ENCODE measurements around a stretch of chr2.

GRCh38 chr2:12715852-12716838 lies 591 bp upstream of the TRIB2 start:
- CAGE, long polyA plus RNA: no peak
- RRBS: under 1% methylated on average over 9 of the region's 60 CpGs

GRCh38 chr2:12717322-12718311 lies 881 bp downstream of the TRIB2 start:
- CAGE, long polyA plus RNA: no peak
- RRBS: 1% methylated on average over 14 of the region's 88 CpGs

- CAGE, long polyA plus RNA: no peak
- RRBS: no CpG with 5 or more reads among the region's 9 CpGs
Measured at GRCh38 chr2:12721934-12722793, 5.4 kb downstream of the TRIB2 start.

DNA sequence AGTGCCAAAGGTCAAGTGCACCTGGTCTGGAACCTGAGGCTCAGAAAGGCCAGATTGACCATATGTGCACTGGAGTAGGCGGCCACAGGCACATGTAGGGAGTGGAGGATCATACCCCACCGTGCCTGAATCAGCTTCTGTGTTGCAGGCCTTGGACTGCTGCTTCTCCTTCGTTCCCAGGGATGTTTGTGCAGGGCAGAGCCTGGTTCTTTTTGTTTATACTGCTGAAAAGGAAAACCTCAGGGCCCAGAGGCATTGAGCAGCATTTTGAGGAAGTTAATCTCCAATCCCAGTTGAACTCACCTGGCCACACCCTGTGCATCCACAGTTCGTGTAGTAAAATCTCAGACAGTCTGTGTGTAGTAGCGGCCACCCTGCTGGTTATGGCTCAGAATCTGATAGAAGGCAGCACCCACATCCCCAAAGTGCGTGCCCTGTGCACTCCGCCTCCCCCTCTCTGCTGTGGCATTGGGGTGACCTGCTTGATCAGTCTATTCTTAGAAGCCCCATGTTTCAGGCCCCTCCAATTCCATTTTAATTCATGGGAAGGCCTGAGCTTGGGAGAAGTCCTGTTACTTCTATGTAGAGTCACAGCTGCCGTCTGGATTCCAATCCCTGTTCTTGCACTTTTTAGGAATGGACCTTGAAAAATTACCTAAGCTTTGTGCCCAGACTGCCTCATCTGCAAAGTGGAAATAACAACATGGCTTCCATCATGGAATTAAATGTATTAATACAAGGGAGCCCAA lies 10.9 kb downstream of the TRIB2 start:
- CAGE, long polyA plus RNA: no peak
- RRBS: no CpG with 5 or more reads among the region's 8 CpGs

- CAGE, long polyA plus RNA: no peak
- RRBS: no CpG with 5 or more reads among the region's 11 CpGs
Measured at GRCh38 chr2:12728231-12728916, 11.6 kb downstream of the TRIB2 start.

- CAGE, long polyA plus RNA: no peak
- RRBS: no CpG with 5 or more reads among the region's 9 CpGs
Measured at GRCh38 chr2:13000650-13001117, 283.9 kb downstream of the TRIB2 start.

DNA sequence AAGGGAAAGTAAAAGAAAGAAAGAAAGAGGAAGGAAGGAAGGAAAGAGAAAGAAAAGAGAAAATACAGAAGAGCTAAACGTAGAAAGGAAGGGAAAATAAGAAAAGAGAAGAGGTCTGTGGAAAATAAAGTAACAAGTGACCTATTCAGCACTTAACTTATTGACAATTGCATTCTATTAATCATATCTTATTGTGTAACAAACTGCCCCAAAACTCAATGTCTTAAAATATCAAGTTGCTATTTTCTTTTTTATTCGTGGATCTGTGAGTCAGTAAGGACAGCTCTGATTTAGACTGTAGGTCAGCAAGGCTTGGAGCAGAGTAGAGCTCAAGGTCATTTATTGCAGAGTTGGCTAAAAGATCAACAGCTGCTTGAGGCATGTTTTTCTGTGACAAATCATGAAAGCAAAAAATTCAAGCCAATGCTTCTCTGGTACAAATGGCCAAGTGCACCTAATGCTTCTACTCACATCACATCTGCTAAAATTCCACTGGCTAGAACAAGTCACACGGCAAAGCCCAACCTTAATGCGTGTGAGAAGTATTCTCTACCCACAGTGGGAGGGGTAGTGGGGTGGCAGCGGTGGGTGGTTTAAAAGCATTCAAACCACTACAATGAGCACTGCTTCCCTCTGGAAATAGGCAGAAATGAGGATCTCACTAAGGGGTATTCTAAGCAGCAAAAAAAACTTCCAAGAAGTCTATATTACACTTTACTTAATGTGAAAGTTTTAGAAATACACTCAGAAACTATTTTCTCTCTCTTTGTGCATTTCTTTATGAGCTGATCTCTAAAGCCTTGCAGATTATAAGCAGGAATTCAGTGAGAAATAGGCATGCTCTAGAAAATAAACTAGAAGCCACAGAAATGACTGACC lies 497.7 kb upstream of the LRATD1 start:
- CAGE, long polyA plus RNA: no peak
- RRBS: no CpG with 5 or more reads among the region's 5 CpGs

- CAGE, long polyA plus RNA: no peak
- RRBS: no CpG with 5 or more reads among the region's 2 CpGs
Measured at GRCh38 chr2:14364686-14364885, 267.9 kb upstream of the LRATD1 start.

GRCh38 chr2:14633031-14633335 lies 466 bp downstream of the LRATD1 start:
- CAGE, long polyA plus RNA: no peak
- RRBS: no CpG with 5 or more reads among the region's 14 CpGs

DNA sequence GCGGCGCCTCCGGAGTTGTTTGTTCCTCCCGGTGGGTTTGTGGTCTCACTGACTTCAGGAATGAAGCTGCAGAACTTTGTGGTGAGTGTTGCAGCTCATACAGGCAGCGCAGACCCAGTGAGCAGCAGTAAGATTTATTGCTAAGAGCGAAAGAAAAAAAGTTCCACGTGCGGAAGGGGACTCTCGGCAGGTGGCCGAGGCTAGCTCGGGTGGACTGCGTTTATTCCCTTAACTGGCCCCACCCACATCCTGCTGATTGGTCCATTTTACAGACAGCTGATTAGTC lies 240.3 kb downstream of the LRATD1 start:
- CAGE, long polyA plus RNA: no peak
- RRBS: no CpG with 5 or more reads among the region's 12 CpGs

DNA sequence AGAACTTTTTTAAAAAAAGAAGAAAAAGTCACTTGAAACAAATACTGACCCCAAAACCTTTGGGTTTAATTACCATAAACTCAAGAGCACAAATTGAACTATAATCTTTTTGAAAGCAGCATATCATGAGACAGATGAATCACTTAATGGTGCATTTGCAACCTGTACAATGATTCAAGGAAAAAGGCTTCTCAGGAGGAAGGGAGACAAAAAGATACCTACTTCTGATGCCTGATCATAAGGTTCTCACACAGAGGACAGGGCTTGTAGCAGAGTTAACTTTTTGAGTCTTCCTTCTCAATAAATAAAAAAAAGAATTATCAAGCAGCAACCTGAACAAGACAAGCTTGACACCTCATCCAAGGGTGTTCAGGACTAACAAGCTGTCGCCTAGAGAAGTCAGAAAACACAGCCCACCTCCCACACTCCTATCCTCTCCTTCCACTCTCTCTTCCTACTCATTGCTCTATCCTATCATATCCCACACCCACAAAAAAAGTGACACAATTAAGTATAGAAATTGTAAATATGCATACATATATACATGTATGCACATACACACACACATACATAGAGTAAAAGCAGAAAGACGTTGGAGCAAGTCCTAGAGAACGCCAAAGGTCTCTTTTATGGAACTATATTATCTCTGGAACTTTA lies 5.5 kb downstream of the NBAS start:
- CAGE, long polyA plus RNA: no peak
- RRBS: no CpG with 5 or more reads among the region's 3 CpGs

DNA sequence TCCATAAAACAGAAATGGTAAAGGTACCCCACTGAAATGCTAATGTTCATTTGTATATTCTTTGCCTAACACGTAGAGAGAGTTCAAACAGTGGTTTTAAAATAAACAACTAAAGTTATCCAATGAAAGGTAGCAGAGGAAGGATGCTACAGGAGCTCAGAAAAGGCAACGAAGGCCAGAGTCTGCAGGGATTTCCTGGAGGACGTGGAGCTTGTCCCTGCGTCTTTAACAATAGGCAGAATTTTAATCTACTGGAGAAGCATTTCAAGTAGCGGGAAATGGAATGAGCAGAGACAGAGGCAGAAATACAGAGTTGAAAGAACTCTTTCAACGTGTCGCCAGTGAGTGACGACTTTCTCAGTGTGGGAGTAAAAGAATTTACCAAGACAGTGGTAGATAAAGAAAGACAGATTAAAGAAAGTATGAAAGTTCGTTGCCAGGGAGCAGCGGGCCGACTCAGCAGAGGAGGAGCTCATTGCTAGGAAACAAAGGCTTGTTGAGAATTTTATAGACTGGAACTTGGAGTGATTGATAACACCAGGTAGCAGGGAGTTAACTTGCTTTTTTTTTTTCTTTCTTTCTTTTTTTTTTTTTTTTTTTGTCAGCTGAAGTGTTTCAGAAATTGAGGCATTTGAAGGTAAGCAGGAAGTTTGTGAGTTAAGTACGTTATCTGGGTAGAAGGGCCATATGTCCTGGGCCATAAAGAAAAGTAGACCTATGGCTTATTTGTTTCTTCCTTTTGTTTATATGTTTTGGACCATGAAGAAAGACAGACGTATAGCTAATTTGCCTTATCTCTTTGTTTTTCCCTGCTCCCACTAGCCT lies 625 bp upstream of the NBAS start:
- CAGE, long polyA plus RNA: no peak
- RRBS: no CpG with 5 or more reads among the region's 13 CpGs

GRCh38 chr2:15630713-15631070 lies 39.0 kb downstream of the DDX1 start:
- CAGE, long polyA plus RNA: no peak
- RRBS: no CpG with 5 or more reads among the region's 2 CpGs

GRCh38 chr2:16013014-16013619 lies 72.8 kb downstream of the MYCN start:
- CAGE, long polyA plus RNA: no peak
- RRBS: 11% methylated on average over 15 of the region's 26 CpGs

DNA sequence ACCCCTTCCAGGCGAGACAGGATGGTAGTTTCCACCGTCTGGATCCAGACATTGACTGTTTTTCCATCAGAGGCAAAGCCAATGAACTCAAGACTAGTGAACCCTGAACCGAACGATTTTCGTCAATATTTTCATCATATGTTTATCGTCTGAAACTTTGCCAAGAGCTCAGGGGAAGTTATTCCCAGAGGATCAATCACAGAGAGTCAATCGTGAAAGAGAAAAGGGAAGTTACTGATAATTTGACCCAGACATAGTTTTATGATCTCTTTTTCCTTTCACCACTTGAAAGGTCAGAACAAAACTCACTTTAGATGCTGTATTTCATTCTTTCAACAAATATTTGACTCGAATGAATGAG lies 75.3 kb downstream of the MYCN start:
- CAGE, long polyA plus RNA: no peak
- RRBS: no CpG with 5 or more reads among the region's 8 CpGs

- CAGE, long polyA plus RNA: no peak
- RRBS: no CpG with 5 or more reads among the region's 12 CpGs
Measured at GRCh38 chr2:16050815-16051610, 110.7 kb downstream of the MYCN start.

- CAGE, long polyA plus RNA: no peak
Measured at GRCh38 chr2:16061405-16061725, 121.0 kb downstream of the MYCN start.

DNA sequence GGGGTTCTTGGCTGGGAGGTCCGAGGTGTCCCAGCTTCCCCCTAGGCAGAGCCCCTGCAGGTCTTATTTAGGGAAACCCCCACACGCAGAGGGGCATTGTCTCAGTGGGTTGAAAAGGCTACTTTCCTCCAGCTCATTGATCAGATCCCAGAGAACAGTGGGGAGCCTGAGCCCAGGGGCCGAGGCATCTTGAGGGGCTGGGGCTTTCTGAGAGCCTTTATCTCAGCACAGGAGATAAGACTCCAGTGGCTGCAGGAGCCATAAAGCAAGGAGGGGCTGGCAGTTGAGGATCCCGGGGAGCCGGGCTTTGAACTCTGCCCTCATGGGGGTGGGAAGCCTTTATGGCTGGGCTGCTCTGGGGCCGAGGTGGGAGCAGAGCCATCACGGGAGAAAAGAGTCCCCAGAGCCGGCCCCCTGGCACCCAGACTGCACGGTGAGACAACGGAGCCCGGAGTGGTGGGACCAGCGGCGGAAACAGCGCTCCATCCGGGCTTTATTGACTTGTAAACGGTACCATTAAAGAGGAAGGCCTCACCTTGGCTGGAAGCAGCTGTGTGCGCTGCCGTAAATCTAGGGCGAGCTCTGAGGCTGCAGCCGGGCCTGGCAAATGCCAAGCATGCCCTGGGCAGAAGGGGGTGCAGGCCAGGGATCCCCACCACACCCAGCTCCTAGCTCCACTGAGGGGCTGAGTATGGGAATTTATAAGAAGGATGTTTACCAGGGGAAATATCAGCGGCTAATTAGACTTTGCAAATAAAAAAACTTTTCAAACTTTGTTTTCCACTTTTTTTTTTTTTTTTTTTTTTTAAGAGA lies 162.6 kb downstream of the MYCN start:
- CAGE, long polyA plus RNA: no peak
- RRBS: 32% methylated on average over 11 of the region's 21 CpGs

DNA sequence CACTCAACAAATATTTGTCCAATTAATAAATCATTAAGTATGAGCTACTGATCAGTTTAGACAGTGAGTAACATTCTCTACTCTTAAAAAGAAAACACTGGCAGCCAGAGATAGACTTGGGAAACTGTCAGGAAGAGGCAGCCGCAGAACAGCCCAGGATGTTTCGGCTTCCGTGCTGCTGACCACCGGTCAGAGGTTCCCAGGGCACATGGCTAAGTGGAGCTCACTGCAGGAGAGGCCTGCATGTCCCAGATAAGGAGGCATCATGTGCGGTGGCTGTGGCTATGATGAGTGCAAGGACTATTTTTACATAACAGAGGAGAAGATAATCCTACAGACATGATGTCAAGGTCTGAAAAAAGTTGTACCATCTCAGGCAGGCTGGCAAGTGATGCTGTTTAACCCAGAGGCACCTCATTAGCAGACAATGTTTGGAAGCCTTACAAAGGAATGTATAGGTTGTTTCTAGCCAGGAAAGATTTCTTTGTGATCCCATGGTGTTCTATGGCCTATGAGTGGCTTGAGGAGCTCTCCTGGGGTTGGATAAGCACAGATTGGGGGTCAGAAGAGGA lies 252.3 kb downstream of the CYRIA start:
- CAGE, long polyA plus RNA: no peak
- RRBS: no CpG with 5 or more reads among the region's 5 CpGs

DNA sequence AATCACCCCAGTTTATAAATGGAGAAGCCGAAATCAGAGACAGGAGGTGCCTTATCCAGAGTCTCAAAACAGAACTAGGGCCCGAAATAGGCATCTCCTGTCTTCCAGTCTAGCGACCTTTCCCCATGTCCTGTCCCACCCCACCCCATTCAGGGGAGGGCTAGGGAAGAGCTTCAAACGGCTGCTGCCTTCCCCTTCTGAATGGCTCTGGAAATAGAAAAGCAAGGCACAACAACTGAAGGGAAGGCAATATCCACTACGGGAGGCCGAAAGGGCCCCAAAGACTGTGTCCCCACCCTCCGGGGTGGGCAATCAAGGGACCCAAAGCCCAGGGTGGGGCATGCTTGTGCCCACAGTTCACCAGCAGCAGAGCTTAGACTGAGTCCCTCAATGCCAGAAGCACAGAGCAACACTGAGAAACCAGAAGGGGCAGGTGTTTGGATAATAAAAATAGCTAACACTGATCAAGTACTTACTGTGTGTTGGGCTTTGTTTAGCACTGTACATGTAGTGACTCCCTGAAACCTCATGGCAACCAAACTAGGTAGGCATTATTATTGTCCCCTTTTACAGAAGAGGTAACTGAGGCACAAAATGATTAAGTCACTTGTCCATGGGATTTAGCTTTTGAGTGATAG lies 38.5 kb downstream of the CYRIA start:
- CAGE, long polyA plus RNA: no peak
- RRBS: no CpG with 5 or more reads among the region's 7 CpGs